ENCODE measurements around the gene FAM177B.

GRCh38 chr1:220750690-220750937 lies 2.5 kb downstream of the MTARC2 start:
- PRO-cap = no peak

DNA sequence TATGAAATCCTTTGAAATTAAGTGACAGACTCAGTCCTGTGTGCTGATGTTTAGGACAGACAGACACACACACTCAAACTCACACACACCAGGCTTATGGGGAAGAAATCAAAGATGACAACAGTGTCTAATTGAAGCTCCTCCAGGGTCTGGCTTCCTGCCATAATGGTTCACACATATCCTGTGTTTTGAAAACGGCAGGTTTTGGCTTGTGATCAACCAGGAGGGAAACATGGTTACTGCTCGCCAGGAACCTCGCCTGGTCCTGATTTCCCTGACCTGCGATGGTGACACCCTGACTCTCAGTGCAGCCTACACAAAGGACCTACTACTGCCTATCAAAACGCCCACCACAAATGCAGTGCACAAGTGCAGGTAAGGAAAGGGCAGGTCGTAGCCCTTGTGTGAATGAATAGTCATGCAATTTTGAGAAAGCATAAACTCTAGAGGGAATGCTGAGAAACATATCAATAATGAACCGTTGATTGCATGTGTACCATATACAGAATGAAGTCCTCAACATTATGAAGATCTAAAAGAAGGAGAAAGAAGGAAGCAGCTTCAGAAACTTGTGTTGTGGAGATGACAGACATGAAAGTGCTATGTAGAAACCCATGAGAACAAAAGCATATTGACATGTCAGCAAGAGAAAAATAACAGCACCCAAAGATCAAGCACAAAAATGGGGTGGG lies 4.7 kb downstream of the MTARC1 start:
- PRO-cap = no peak

GRCh38 chr1:220882051-220883142 lies 3.2 kb downstream of the HLX start:
- PRO-cap = no peak

GRCh38 chr1:221273740-221274131 lies 394.5 kb downstream of the HLX start:
- PRO-cap = no peak

- PRO-cap = no peak
These were observed 347.5 kb downstream of the DUSP10 start for GRCh38 chr1:221394350-221394737.

GRCh38 chr1:221563030-221563949 lies 178.6 kb downstream of the DUSP10 start:
- PRO-cap = no peak

DNA sequence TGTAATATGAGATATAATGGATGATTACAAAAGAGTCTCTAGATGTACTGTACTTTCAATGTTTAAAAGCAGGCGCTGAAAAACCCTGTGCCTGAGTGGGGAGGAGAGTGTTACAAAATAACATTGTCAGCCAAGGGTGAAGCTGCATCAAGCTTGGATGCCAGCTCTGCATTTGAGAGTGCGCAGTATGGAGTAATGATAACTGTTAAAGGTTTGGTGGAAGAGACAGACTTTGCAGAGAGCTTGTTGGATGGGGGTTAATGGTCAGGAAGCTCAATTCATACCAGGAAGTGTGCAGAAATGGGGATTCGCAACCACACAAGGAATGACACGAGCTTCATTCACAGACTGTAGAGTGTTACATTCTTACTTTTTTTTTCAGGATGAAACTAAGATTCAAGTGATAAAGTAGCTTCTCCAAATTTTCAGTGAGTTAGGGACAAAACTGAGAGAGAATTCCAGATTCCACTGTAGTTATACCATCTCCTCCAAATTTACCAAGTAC lies 120.7 kb downstream of the DUSP10 start:
- PRO-cap = no peak

DNA sequence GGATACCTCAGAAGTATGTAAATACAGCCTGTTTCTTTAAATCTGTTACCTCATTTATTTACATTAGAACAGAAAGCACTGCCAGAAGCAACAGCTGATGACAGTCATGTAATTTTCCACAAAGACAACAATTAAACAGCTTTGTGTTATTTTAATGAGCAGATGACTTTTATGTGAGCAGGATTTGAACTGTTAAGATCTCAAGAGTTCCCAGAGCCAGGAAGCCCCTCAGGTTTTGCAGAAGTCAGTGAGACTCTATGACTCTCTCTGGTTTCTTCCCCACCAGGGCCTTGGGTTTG lies 26.3 kb downstream of the DUSP10 start:
- PRO-cap = no peak

DNA sequence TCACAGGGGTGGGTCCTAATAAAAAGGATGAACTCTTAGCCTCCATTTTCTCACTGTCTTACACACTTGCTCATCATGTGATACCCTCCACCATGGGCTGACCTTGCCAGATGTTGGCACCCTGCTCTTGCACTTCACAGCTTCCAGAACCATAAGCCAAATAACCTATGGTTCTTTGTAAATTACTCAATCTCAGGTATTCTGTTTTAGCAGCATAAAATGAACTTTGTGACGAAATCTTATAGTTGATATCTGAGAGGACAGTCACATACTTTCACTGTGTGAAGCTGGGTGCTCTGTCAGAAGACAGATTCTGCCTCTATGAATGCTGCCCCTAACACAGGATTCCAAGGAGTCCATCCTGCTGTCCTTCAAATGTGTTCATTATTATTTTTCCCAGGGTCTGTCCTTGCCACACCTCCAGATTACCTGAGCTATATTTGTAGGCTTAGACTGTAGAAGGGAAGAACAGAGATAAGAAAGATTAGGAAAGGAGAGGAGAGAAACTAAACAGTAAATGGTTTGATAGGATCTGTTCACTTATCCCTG lies 13.8 kb downstream of the DUSP10 start:
- PRO-cap = no peak

DNA sequence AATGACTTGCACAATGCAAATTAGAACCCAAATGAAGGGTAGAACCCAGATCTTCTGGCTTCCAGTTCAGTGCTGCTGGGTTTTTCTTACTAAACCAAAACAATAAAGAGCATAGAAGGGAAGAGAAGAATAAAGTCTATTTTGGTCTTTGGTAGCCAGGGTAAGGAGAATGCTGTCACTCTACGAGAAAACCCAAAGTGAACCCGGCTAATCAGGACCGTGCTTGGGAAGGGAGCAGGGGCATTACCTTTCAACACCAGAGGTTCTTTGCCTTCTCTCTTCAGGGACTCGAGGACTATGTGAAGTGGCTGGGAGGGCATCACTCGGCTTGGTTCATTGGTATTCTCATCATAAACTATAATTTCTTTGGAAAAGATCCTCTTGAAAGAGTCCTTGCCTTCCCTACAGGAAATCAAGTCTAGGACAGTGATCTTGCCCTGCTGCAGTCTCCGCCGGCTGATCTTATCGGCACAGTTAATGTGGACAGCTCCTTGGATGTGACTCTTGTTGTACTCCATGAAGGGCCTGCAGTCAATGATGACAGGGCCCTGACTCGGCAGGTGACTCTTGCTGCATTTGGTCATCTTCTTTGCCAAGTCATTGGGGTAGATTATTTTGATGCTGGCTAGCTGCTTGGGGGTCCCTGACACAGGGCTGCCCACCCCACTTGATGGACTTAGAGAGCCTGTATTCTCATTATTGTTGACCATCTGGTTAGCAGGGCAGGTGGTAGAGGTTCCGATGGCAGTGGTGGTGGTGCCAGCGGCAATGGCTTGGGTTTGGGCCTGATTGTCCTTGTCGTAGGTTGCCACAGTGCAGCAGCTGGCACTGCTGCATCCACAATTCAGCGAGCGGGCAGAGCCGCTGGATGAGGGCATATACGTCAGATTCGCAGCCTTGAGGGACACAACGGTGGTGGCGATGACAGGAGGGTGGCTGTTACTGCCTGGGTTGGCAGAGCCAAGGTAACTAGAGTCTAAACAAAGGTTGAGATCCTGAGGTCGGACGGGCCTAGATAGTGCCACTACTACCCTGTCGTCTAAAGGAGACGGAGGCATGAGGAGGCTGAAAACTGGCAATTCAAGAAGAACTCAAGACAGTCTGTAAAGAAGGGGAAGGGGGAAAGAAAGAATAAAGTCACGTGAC lies 2.8 kb downstream of the DUSP10 start:
- PRO-cap = no peak

DNA sequence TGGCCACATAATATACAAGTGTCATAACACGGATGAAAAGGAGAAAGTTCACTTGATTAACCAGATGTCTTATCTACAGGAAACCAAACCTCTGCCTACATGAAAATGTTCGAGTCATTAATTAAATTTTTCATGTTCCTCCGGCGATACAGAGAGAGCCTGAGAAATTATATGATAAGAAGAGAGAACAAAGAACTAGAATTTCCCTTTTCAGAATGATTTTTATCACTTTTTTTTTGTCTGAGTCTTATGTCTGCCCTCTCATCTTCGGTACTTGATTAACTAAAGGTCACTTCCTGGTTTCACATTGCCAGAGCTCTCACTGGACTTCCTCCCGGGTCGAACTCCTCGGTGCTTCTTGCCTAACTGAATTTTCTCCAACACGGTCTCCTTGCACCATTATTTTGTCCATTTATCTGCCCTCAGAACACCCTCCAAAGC lies 67.7 kb upstream of the DUSP10 start:
- PRO-cap = unidirectional peak, minus-strand start at position 284 of the sequence

DNA sequence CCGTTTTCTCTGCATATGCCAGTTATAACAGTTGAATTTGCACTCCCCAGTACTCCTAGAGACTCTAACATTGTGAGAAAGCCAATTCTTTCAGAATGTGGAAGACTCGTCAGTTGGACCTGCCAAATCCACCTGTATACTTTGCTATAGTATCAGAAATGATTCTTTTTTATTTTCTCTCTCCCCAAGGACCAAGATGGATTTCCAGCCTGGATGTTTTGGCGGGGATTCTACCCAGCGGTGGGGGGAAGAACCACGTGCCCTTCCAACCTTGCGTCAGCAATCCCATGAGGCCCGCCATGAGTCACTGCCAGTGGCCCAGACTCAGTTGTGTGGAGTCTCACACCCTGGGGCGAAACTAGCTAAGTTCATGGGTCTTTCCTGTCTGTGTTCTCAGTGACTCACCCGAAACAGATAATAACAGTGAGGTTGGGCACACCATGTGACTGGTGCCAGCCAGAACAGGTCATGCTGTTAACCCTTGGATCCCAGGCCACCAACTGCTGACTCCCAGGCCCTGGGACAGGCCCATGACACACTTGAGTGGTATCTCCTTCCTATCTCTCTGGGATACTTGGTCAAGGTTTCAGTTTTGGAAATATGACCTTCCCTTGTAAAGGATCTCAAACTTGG lies 97.9 kb upstream of the DUSP10 start:
- PRO-cap = unidirectional peak, minus-strand start at position 334 of the sequence; unidirectional peak, minus-strand start at position 392 of the sequence

- PRO-cap = no peak
These were observed 223.3 kb upstream of the DUSP10 start for GRCh38 chr1:221965126-221965699.

GRCh38 chr1:222420532-222421142 lies 127.3 kb downstream of the HHIPL2 start:
- PRO-cap = no peak

GRCh38 chr1:222455040-222455406 lies 92.9 kb downstream of the HHIPL2 start:
- PRO-cap = no peak

GRCh38 chr1:222465228-222466182 lies 82.4 kb downstream of the HHIPL2 start:
- PRO-cap = bidirectional peak, plus-strand start at chr1:222465701, minus-strand start at chr1:222465619

GRCh38 chr1:222639704-222640082 lies 21.8 kb downstream of the MIA3 start:
- PRO-cap = no peak

- PRO-cap = bidirectional peak, plus-strand start at chr1:222644569, minus-strand start at chr1:222644724; bidirectional peak, plus-strand start at chr1:222644903, minus-strand start at chr1:222644891
These were observed 26.7 kb downstream of the MIA3 start for GRCh38 chr1:222644505-222645165.

DNA sequence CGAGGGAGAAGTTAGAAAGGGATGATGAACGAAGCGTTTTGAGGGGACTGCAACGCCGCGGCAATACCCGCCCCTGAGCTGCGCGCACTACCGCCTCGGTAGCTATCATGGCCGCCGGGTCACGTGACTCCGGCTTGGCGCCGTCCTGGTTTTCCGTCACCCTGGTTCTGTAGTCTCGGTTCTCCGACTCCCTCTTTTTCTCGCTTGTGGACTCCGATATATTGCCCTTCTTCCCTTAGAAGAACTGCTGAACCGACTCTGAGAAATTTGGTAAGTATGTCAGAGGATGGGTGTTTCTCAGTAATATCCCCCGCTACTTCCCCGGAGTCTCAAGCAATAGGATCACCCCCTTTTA lies 286 bp downstream of the BROX start:
- PRO-cap = no peak

GRCh38 chr1:222736843-222737939 lies at the start of gene FAM177B:
TSS of gene FAM177B (plus strand) at chr1:222737202.
- PRO-cap = no peak